Monocyte (primary cell): ENCODE measurements around the genes SPN, MVP and DOC2A.

DNA sequence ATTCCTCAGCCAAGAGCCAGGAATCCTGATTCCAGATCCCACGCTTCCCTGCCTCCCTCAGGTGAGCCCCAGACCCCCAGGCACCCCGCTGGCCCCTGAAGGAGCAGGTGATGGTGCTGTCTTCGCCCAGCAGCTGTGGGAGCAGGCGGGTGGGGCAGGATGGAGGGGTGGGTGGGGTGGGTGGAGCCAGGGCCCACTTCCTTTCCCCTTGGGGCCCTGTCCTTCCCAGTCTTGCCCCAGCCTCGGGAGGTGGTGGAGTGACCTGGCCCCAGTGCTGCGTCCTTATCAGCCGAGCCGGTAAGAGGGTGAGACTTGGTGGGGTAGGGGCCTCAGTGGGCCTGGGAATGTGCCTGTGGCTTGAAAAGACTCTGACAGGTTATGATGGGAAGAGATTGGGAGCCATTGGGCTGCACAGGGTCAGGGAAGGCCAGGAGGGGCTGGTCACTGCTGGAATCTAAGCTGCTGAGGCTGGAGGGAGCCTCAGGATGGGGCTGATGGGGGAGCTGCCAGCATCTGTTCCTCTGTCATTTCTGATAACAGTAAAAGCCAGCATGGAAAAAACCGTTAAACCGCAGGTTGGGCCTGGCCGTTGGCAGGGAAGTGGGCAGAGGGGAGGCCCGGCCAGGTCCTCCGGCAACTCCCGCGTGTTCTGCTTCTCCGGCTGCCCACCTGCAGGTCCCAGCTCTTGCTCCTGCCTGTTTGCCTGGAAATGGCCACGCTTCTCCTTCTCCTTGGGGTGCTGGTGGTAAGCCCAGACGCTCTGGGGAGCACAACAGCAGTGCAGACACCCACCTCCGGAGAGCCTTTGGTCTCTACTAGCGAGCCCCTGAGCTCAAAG lies at the start of gene SPN:
TSS of gene SPN (plus strand) at position 228 of the 838 bp plus-strand sequence.
- PRO-cap, 2 experiments = peak in 2 of 2 experiments; most common plus-strand start position 228 of the sequence (in 2)

- PRO-cap, 2 experiments = no peak in any of the 2 experiments
Observed at GRCh38 chr16:29709931-29710241, 30.9 kb downstream of the QPRT start.

GRCh38 chr16:29741068-29741475 lies 4.7 kb downstream of the C16orf54 start:
- PRO-cap, 2 experiments = peak in 2 of 2 experiments; most common minus-strand start chr16:29741131 (in 2)

- PRO-cap, 2 experiments = peak in 1 of 2 experiments; most common plus-strand start chr16:29820462 (in 1)
Observed at GRCh38 chr16:29820098-29820633, at the start of gene MVP. MVP (plus strand) TSS chr16:29820462.

DNA sequence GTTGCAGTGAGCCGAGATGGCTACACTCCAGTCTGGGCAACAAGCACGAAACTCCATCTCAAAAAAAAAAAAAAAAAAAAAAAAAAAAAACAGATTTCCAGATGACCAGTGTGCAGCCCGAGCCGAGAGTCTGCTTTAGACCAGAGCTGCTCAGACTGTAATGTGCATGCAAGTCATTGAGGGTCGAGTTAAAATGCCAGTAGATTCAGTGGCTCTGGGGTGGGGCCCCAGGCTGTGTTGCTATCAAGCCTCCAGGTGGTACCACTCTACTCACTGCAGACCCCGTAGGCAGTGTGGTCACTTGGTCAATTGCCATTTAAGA lies 3.9 kb downstream of the MVP start:
- PRO-cap, 2 experiments = no peak in any of the 2 experiments

DNA sequence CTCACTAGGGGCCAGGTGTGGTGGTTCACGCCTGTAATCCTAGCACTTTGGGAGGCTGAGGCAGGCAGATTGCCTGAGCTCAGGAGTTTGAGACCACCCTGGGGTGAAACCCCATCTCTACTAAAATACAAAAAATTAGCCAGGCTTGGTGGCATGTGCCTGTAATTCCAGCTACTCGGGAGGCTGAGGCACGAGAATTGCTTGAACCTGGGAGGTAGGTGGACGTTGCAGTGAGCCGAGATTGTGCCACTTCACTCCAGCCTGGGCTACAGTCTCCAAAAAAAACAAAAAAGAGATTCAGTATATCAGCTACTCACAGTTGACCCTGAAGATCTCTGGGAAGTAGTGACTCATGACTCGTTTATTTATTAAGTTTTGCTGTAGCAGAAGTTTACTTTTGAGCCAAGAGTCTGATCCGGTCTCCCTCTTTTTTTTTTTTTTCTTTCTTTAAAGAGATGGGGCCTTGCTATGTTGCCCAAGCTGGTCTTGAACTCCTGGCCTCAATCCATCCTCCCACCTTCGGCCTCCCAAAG lies 4.3 kb downstream of the MVP start:
- PRO-cap, 2 experiments = no peak in any of the 2 experiments

GRCh38 chr16:30010785-30011827 lies at the start of gene DOC2A:
DOC2A (minus strand) TSS chr16:30011027.
- PRO-cap, 2 experiments = no peak in any of the 2 experiments

DNA sequence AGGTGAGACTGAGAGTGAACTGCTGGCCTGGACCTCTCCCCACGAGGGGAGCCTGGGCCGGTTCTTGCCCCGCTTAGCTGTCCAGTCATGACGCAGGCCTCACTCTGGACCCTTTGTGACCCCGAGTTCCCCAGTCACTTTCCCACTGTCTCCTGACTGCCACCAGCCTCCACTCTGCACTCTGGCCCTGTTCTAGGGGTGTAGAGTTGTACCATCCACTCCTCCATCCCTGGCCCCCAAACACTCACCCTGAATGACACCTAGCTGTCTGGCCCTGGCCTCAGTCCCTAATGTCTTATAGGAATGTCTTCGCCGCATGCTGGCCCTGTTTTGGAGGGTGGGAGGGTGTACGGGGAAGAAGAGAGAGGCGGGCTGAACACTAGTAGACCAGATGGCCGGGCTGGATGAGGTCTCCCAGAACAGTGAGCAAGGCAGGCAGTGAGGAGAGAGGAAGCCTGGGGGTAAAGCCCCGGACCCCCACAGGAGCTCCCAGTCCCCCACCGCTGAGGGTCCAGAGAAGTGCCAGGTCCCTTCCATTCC lies 1.2 kb downstream of the TLCD3B start:
- PRO-cap, 2 experiments = no peak in any of the 2 experiments

DNA sequence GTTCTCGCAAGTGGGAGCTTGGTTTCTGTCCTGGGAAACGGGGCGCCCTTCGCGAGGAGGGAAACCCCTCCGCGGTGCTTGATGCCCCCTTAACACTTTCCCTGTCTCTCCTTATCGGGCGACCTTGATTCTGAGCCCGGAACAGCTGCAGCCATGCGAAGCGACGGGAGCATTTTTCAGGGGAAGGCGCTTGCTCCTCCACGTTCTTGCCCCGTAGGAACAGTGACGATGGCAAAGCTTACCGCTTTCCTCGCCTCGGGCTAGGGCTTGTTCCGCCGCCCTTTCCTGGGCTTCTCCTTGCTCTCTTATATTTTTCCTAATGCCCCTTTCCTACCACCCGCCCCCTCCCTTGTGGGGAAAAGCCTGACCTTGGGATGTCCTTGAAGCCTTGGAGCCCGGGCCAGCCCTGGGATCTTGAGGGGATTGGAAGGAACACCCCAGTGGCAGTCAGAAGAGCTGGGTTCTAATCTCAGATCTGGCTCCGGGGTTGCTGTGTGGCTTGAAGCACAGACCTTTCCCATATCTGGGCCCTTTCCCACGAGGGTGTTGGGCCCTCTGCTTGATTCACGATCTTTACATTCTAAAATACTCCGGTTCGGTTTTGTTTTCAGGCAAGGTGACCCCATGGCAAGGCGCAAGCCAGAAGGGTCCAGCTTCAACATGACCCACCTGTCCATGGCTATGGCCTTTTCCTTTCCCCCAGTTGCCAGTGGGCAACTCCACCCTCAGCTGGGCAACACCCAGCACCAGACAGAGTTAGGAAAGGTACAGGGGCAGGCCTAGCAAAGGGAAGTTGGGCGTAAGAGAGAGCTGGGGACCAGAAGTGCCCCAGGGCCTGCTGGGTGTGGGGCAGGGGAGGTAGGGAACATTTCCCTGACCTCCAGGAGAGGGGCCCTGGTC lies 964 bp downstream of the ALDOA start:
- PRO-cap, 2 experiments = peak in 2 of 2 experiments; most common plus-strand start position 837 of the sequence (in 2); most common minus-strand start position 752 of the sequence (in 2)

DNA sequence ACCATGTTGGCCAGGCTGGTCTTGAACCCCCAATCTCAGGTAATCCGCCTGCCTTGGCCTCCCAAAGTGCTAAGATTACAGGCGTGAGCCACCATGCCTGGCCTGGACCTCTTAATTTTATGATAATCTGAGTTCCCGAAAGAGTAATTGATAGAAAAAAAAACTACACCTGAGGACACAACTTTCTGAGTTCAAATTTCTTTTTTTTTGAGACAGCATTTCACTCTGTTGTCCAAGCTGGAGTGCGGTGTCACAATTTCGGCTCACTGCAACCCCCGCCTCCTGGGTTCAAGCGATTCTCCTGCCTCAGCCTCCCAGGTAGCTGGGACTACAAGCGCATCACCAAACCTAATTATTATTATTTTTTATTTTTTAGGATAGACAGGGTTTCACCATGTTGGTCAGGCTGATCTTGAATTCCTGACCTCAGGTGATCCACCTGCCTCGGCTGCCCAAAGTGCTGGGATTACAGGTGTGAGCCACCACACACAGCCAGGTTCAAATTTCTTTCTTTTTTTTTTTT lies 2.7 kb upstream of the PPP4C start:
- PRO-cap, 2 experiments = peak in 1 of 2 experiments; most common plus-strand start position 226 of the sequence (in 1)

DNA sequence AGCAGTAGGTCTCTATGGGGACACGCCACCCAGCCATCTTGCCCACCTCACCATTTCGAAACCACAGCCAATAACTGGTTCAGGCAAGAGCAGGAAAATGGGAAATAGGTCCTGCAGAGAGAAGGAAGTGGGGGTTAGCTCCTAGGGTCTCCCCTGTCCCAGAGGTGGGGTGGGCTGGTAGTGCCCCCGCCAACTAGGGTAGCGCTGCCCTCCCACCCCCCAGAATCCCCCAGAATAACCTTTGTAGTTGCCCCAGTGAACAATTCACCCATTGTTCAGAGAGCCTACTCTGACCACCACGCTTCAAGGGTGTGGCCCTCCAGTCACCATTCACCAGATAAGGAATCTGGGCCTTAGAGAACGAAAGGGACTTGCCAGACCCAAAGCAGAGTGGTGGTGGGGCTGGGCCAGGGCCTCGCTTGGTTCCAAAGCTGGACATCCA lies 5.0 kb downstream of the GDPD3 start:
- PRO-cap, 2 experiments = no peak in any of the 2 experiments

DNA sequence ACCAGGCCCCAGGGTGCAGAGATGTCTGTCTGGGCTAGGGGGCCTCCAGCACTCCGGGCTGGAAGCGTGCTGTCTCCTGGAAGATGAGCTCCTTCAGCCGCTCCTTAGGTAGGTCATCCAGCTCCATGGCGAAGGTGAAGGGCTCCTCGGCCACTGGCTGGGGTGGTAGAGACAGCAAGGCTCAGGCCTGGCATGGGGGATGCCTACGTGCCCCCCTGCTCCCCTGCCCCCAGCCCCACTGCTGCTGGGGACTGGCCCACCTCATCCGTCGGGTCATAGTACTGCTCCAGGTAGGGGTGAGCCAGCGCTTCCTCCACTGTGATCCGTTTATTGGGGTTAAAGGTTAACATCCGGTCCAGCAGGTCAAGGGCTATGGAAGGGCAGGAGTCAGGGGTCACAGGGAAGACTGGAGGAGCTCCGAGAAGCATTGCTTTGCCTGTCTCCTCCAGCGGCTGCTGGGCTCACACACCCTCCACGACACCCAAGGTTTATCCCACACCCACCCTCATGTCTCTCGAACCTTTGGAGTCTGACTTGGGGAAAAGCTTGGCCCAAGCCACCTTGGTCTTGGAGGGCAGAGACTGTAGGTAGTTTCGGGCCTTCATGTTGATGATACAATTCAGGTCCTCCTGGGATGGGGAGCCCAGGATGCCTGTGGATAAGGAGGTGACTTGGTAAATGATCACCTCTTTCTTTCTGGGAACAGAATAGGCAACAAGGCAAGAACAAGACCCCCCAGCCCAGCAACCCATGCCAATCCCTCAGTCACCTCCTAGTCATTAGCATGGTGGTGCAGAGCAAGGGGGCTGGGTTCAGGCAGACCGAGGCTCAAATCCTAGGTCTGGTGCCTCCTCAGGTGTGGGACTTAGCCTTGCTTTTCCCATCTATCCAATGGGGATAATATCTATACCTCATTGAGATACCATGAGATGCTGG lies 3.6 kb upstream of the GDPD3 start:
- PRO-cap, 2 experiments = no peak in any of the 2 experiments

GRCh38 chr16:30184380-30185091 lies 1.1 kb downstream of the CORO1A start:
- PRO-cap, 2 experiments = no peak in any of the 2 experiments

- PRO-cap, 2 experiments = no peak in any of the 2 experiments
Observed at GRCh38 chr16:30185092-30185478, 1.7 kb downstream of the CORO1A start.

GRCh38 chr16:30186464-30187704 lies 3.5 kb downstream of the CORO1A start:
- PRO-cap, 2 experiments = no peak in any of the 2 experiments

GRCh38 chr16:30329688-30329938 lies 25.5 kb downstream of the CD2BP2 start:
- PRO-cap, 2 experiments = peak in 2 of 2 experiments; most common plus-strand start chr16:30329877 (in 2)

DNA sequence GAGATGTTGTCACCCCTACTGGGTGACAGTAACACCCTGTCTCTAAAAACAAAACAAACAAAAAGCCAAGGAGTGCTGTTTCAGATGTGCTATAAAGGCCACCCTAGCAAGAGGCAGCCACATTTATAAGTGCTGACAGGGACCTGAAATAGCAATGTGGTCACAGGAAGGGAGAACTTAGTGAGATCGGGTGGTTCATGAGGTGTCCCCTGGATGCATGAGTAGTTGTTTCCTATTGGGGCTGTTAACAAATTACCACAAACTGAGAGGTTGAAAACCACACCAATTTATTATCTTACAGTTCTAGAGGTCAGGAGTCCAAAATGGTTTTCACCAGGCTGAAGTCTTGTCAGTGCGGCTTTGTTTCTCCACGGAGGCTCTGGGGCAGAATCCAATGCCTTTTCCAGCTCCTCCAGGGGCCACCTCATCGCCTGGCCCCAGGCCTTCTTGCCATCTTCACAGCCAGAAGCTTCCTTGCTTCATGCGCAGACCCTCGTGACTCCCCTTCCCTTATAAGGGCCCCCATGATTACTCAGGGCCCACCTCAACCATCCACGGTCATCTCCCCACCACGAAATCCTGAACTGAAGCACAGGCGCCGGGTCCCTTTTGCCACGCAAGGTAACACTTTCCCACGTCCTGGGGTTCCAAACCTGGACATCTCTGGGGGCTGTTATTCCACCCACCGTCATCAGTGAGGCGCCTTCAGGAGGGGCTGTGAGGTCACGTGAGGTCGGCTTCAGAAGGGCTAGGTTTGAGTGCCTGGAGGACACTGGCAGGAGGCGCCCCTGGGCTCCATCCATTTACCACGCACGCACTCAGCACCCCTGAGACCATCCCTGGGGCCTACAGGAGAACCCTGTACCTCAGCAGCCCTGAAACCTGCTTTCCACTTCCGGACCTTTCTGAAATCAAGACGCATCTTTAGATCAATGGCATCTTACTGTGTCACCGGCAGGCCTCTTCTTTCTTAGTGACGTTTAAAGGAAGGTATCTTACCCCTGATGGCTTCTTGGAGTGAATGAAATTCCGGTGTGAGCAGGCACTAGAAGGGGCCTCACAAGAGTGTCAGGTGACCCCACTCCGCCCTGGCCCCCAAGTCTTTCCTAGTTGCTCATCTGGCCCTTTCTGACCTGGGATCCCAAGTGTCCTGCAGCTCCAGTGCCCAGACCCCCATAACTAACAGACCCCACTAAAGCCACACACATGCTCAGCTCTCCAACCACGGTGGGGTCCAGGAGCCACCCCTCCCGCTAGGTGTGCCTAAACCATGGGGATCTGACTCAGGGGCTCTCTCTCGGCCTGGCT lies 4.2 kb downstream of the CD2BP2 start:
- PRO-cap, 2 experiments = peak in 2 of 2 experiments; most common minus-strand start position 690 of the sequence (in 1)

- PRO-cap, 2 experiments = no peak in any of the 2 experiments
Observed at GRCh38 chr16:30352931-30353636, 2.0 kb downstream of the CD2BP2 start.

GRCh38 chr16:30417389-30418511 lies 10.3 kb downstream of the ZNF771 start:
- PRO-cap, 2 experiments = no peak in any of the 2 experiments

GRCh38 chr16:30570597-30571313 lies 759 bp downstream of the ZNF688 start:
- PRO-cap, 2 experiments = no peak in any of the 2 experiments